Measurements from ENCODE around the gene FOXL1.

DNA sequence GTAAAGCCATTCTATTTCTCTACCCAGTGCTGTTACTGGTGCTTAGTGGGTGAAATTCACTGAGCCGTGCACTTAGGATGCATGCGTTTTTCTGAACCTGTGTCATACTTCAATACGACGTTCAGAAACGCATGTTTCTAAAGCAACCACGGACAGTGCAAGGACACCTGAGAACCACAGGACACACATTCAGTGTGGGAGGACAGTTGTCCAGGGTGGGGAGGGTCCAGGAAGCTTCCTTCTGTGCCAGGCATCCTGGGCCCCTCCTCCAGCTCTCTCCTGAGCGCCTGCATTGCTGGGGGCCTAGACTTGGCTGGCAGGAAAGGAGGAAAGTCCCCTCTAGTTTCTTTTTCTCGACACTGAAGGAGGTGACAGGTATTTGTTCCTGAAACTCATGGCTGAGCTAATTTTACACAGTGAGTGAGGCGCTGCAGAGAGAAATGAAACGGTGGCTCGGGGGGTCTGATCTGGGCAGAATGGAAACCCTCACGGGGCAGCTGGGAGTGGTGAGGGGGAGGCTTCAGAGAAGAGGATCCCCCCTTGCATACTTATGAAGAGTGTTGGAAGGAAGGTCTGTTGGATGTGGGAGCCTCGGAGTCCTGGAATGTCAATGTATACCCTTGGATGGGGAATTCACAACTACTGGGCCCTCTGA is 89.9 kb downstream of the IRF8 start:
- PRO-cap = no peak

- PRO-cap = no peak
These were observed 91.8 kb downstream of the IRF8 start for GRCh38 chr16:85990804-85991213.

DNA sequence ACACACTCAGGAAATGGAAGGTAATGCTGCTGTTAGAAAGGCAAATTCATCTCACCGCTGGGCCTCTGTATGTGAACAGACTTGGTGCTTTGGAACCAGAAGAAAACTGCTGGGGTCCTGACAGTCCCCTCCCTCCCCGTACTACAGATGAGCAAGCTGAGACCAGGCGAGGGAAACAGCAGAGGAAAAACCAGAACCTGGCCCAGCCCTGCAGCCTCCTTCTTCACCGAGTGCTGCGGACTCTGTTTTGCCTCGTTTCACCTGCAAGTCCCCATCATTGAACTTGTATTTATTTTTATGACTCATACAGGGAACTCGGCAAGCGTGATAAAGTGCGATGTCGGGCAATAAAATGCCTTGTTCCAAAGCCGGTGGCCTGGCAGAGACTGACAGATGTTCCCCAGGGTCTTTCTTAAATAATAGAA is 128.4 kb downstream of the IRF8 start:
- PRO-cap = no peak

DNA sequence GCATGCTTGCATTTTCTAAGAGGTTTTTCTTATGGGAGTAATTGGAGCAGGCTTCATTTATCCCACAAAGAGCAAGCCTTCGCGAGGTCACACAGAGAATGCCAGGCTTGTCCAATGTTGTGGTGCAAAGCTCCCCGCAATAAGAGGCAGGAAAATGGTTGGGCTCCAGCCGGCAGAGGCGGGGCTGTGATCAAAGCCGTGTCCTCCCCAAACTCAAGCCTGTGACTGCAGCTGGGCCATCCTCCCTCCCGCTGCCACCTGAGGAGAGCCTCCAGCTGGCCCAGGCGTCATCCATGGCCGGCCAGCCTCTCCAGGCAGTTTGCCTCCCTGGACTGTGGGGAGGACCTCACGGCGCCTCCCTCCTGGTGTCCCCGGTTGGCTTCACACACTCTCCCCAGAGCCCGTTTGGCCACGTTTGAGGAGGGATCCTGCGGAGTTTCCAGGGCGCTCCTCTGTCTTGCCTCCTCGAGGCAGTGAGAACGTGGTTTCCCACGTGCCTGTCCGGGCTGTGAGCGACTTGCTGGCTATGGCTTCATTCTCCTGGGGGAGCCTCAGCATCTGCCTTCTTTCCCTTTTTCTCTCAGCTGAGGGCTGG is 134.1 kb downstream of the IRF8 start:
- PRO-cap = no peak

DNA sequence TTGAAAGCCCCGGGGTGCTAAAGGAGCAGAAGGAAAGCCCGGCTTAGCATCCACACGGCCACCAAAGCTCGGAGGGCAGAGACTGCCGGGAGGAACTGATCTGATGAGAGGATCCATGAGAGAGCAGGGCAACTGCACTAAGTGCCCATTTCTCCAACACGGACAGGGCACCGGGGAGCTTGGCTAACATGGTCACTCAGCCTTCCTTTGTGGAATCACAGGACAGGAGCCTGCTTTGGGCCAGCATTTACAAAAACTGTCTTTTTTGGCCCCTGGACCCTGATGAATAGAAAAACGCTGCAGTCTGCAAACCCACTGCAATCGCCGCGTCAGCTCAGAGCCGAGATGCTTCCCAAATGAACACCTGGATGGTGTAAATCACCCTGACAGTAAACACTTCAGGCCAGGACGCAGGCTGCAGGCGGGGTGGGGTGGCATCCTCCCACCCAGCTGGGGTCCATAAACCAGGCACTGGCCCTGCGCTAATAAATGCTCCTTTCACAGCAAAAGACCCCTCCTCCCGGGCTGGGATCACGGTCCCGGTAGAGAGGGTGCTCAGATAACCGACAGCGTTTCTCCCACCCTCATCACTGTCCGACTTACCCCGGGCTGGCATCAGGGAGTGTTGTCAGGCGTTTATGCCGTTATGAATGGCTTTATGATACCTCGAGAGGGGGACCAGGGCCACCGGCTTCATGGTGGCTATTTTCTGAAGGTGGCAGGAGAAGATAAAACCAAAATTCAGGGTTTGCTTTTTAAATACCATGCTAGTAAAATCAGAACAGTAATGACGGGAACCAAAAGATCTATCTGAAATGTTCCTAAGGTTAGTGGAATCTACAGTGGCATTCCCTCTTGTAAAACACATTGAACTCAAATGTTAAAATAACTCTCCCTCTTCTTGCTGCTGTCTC is 299.6 kb downstream of the IRF8 start:
- PRO-cap = bidirectional peak, plus-strand start at position 401 of the sequence, minus-strand start at position 331 of the sequence; unidirectional peak, minus-strand start at position 730 of the sequence

DNA sequence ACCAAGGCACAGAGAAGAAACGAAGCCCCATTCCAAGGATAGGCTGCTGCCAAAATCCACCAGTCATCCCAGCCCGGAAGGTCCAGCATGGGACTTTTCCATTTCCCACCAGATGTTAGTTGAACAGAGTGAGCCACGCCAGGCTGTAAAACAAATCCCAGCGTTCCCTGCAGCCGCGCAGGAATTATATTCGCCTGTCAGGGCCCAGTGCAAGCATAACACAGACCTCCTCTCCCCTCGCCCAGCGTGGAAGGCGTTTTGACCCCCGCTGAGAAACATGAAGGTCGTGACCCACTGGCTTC is 212.2 kb upstream of the FOXF1 start:
- PRO-cap = bidirectional peak, plus-strand start outside the sequence, minus-strand start at position 152 of the sequence

GRCh38 chr16:86365905-86366191 is 144.5 kb upstream of the FOXF1 start:
- PRO-cap = unidirectional peak, plus-strand start at chr16:86366052

- PRO-cap = no peak
These were observed 122.9 kb upstream of the FOXF1 start for GRCh38 chr16:86387471-86387864.

GRCh38 chr16:86495627-86496285 is 14.6 kb upstream of the FOXF1 start:
- PRO-cap = bidirectional peak, plus-strand start at chr16:86495802, minus-strand start at chr16:86495769; bidirectional peak, plus-strand start at chr16:86496072, minus-strand start at chr16:86496049

DNA sequence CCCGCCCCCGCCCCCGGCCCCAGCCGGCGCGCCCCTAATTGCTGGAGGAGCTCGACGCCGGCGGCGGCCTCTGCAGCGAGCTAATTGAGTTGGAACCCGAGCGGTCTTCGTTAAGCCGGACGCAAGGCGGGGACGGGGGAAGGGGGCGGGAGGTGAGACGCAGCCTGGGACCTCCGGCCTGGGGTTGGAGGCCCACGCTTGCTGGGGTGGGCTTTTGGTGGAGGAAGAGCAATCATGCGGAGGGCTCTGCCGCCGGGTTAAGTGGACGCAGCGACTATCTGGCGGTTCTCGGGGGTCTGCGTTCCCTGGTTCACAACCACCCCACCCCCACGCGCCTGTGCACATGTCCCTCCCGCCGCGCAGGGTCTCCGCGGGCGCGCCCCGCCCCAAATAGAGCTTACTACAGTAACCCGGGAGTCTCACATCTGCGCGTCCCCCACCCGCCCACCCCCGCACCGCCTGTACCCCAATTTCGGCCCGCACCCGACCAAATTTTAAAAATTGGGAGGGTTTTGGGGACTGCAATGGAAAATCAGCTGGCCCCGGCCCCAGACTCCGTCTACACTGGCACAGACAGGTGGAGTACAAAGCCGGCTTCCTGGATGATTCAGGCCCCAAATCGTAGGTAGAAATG is 12.6 kb upstream of the FOXF1 start:
- PRO-cap = bidirectional peak, plus-strand start at position 83 of the sequence, minus-strand start at position 86 of the sequence; bidirectional peak, plus-strand start at position 416 of the sequence, minus-strand start at position 339 of the sequence

GRCh38 chr16:86507199-86507893 is 3.0 kb upstream of the FOXF1 start:
- PRO-cap = bidirectional peak, plus-strand start at chr16:86507971, minus-strand start at chr16:86507788

- PRO-cap = bidirectional peak, plus-strand start at chr16:86512359, minus-strand start at chr16:86512260
These were observed 1.8 kb downstream of the FOXF1 start for GRCh38 chr16:86512131-86512585.

DNA sequence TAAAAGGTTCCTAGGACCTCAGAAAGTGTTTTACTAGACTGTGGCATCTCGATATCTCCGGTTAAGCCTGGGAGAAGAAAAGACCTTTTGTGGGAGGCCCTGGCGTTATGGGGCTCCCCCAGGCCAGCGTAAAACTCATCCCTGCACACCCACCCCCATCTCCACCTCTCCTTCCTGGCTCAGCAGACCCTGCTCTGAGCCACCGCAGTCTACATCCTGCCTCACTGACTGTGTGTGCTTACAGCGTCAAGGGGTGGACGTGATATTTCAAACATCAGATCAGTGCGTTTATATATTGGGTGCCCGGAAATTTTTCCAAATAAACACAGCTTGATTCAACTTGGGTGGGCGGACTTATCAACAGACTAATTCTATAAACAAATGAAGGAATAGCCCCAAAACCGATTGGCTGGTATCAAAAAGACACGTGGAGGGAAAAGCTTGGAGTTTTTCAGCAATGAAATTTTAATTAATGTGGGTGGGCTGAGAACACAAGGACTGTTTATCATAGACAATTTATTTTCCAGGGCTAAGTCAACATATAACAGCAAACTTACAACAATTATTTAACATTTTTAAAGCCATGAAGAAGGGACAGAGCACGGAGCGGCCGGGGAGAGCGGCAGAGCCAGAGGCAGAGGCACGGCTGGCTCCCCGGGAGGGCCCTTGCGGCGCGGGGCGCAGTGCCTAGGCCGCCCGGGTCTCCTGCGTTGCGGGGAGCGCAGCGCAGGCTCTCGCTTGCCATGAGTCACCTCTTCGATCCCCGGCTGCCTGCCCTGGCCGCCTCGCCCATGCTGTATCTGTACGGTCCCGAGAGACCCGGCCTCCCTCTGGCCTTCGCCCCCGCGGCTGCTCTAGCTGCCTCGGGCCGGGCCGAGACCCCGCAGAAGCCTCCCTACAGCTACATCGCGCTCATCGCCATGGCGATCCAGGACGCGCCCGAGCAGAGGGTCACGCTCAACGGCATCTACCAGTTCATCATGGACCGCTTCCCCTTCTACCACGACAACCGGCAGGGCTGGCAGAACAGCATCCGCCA is at the start of gene FOXL1:
FOXL1 (plus strand) TSS at position 569 of the 1,039 bp plus-strand sequence.
- PRO-cap = no peak

DNA sequence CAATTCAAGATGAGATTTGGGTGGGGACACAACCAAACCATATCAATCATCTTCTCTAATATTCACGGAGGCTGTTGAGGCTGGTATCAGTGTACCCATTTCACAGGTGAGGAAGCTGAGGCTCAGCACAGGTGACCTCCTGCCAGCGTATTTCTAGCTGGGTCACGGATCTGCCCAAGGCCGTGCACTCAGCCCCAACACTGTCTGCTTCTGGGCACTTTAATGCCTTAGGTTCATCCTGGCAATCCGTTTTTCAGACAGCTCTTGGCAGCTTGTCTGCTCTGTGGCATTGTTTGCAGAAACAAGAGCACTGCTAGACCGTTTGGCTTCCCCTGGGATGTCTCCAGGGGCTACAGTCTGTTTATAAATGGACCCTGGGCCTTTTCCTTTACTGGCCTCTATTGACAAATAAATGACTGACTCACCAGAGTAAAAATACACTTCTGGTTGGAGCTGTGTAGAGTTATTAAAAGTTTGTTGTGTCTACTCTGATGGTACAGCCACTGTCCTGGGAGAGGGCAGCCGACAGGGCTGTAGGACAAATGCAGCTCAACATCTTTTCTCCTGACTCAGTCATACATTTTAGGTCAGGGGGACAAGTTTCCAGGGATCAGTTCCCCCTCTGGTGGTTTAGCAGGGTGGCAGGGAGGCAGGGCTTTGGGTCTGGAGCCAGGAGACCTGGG is 29.8 kb downstream of the FOXL1 start:
- PRO-cap = no peak

GRCh38 chr16:86865811-86866706 is 287.7 kb downstream of the FOXL1 start:
- PRO-cap = no peak

DNA sequence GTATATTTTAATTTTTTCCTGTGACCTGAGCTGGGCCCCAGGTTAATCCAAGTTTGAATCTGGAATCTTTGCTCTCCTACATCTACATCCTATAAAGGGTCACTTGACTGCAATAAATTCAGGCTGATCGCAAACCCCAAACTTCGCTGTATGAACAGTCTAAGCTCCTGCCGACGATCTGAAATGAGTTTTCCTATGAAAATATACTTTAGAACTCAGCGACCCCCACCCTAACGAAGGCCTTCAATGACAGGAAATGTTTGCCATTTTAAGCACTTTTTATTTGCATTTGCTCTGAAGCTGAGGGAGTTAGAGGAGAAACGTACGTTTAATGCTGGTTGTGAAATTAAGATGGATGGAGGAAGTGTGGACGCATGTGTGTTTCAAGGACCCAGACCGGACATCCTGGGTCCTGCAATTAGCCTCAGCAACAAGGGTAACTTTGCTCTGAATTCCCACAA is 252.0 kb downstream of the C16orf95 start:
- PRO-cap = no peak

DNA sequence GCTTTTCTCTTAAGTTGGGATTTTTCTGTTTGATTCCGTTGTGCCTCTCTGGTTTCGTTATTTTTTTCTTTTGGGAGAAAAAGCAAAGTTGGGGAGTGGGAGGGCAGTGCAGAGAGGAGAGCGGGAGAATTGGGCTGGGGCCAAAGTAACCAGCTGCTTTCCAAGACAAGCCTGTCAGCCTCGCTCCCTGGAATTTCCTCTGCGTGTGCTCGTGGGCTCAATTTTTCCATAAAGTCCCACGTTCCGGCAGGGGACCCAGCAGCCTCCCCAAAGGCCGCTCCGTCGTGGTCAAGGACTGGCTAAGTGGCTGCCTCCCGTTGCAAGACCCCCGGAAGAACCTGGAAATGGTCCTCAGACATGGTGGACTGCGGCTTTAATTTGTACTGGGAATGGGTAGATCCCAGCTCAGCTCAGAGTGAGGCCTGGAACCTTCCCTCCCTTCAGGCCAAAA is 190.2 kb downstream of the C16orf95 start:
- PRO-cap = no peak

GRCh38 chr16:87328455-87329467 is 11.6 kb upstream of the C16orf95 start:
- PRO-cap = bidirectional peak, plus-strand start at chr16:87329118, minus-strand start at chr16:87328868

GRCh38 chr16:87329592-87330515 is 12.7 kb upstream of the C16orf95 start:
- PRO-cap = no peak

- PRO-cap = no peak
These were observed 17.7 kb downstream of the MAP1LC3B start for GRCh38 chr16:87409713-87410414.

Measured in right common carotid artery plus branches (tissue), 1 donor.